ENCODE results near the gene MAOA.

DNA sequence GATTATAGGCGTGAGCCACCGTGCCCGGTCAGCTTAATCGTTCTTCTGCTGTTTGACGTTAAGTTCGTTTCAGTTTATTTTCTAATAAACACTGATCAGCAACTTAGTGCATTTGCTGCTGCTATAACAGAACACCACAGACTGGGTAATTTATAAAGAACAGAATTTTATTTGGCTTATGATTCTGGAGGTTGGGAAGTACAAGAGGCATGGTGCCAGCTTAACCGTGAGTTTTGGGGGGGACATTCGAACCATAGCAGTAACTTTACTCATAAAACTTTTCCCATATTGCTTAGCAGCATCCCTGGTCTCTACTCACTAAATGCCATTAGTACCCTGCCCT lies 62.4 kb downstream of the USP9X start:
- PRO-cap: no peak
- RAMPAGE, long total RNA, 3 experiments: no peak in any of the 3 experiments

DNA sequence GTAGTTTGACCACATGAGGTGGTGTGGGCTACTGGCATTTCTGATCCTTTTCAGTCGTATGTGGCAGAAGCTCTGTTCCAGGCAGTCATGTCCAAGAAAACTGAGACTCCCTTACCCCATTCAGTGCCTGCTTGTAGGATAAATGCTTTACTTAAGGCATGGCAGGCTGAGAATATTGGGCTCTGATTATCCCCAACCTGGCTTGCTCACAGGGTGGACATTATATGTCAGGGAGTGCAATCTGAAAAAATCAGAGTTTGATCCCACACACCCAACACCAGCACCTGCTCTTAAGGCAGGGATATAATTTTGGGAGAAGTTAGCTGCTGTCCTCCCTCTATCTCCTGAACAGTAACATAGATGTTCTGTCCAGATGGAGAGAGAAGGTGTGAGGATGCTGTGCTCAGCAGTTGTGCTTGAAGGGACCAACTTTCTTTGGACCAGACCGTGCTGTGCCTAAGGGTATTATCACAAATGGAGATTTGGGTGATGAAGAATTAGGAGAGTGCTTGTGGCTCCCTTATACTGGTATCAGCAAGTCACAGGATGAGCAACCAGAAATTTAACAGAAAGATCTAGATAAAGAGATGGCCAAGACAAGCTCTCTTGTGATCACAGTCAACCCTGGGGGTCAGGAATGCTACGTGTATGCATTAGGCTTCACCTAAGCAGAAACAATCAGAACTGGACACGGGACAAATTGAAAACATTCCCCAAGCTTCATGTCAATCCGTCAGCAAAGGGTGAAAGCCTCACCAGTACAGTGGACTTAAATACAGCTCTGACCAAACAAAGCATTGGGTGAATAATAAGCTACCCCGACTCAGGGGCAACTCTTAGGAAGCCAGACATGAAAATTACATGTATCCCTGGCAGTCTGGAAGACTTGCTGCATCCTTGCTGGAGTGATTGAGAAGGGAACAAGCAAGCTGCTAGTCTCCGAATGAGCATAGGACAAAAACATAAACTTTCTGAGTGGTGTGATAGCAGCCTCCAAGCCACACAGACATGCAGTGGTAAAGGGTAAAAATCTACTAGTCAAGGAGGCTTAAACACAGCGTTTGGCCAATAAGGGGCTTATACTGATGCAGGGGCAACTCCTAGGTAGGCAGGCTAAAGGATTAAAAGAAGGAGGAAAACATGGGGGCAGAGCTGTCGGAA lies 71.5 kb downstream of the USP9X start:
- PRO-cap: no peak
- RAMPAGE, long total RNA, 3 experiments: no peak in any of the 3 experiments

DNA sequence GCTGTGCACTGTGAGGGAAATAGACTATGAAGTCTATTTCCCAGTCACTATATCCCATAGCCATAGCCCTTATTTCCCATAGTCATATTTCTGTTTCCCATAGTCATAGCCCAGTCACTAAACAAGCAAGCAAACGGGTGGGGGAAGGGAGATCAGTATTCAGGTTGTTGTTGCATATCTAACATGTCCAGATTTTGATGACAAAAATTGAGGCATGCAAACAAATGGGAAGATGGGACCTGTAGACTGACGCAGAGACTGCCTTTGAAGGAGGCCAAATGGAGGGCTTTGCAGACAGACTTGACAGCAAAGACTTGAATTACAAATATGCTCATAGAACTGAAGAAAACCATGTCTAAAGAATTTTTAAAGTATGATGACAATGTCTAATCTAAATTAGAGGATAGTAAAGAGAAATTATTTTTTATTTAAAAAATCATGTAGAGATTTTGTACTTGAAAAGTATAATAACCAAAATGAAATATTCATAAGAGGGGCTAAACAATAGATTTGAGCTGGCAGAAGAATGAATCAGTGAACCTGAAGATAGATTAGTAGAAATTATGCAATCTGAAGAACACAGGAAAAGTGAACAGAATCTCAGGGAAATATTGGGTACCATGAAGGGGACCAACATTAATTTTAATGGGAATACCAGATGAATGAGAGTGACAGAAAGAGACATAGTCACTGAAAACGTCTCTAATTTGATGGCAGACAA lies 72.4 kb downstream of the USP9X start:
- PRO-cap: no peak
- RAMPAGE, long total RNA, 3 experiments: no peak in any of the 3 experiments

DNA sequence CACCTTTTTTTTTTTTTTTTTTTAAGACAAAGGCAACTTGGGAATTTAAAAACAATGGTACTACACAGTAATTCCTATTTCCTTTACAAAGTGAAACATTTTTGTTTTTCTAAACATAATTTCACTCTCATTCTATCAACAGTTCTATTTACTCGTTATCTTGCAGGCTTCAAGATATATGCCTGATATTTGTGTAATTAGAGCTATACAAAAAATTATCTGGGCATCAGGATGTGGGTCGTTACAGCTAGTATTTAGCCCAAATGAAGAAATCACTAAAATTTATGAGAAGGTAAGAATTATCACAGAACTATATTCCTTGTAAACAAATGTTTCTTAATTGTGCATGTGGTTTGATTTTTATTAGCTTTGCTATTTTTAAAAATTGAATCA lies 102.6 kb downstream of the USP9X start:
- PRO-cap: no peak
- RAMPAGE, long total RNA, 3 experiments: no peak in any of the 3 experiments

- PRO-cap: no peak
- RAMPAGE, long total RNA, 3 experiments: no peak in any of the 3 experiments
These were observed 16.4 kb downstream of the DDX3X start for GRCh38 chrX:41350054-41351056.

DNA sequence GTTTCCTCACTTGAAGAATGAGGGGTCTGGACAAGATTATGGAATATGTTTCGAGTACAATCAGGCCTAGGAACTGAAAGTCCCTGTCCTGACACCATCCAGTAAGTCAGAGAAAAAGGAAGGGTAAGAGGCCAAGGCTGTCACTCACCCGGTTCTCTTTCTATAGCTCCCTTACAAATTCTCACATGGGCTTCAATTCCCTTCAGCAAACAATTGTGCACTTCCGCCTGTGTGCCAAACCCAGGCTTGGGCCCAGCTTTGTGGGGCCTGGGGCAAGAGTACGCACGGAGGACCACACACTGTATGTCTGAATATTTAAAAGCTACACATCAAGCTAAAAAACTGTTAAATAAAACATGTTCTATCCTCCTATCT lies 4.0 kb upstream of the NYX start:
- PRO-cap: no peak
- RAMPAGE, long total RNA, 3 experiments: no peak in any of the 3 experiments

GRCh38 chrX:41764186-41765076 lies 40.5 kb downstream of the GPR82 start:
- PRO-cap: no peak
- RAMPAGE, long total RNA, 3 experiments: start-site peak on the minus strand in 2 of 3 experiments, at chrX:41764366-41764861 at its widest, 5 reads per replicate

DNA sequence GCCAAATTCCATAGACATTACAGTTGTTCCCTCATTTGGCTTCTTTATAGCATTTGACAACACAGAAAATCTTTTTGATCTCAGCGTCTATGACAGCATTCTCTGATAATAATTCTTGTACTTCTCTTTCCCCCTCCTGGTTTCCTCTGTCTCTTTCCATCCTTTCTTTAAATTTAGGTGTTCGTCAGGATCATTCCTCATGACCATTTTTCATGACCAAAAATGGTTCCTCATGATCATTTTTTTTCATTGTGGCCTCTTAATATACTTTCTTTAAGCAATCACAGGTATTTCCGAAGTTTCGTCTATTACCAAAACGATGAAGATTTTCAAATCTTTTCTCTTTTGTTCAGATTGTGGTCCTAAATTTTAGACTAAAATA lies 99.6 kb downstream of the GPR82 start:
- PRO-cap: no peak
- RAMPAGE, long total RNA, 3 experiments: no peak in any of the 3 experiments

DNA sequence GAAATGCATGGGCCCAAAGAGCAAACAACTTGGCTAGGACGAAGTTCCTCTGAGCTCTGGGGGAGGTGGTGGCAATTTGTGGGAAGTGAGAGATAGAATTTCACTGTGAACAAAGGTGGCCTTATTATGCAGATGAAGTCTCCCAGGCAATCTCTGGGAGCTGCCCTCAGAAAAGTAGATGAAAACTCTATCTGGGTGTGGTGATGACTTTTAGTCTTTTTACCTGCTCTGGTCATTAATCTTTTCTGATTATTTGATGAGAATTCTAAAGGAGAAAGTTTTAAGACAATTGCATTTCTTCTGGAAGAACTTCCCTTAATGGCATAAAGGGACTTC lies 37.6 kb upstream of the MAOA start:
- PRO-cap: no peak
- RAMPAGE, long total RNA, 3 experiments: no peak in any of the 3 experiments

GRCh38 chrX:43655183-43655977 lies 719 bp upstream of the MAOA start:
- PRO-cap: no peak
- RAMPAGE, long total RNA, 3 experiments: no peak in any of the 3 experiments

- PRO-cap: bidirectional peak, plus-strand start at chrX:43656299, minus-strand start at chrX:43656043
- RAMPAGE, long total RNA, 3 experiments: start-site peak on the plus strand in 3 of 3 experiments, at chrX:43656250-43656389 at its widest, 1,119 to 1,959 reads per replicate
These were observed at the start of gene MAOA for GRCh38 chrX:43655978-43656804. TSS of gene MAOA (plus strand) at chrX:43656299.

DNA sequence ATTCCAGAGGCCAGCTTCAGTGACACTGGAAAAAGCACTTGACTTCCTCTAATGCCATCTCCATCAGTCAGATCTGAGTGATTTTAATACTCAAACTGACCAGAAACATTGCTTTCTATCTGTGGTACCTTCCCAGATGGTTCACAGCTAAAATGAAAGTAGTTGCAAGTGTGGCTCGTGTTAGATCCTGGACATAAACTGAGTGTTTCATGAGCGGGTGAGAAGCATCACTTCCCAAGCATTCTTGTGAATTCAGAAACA lies 2.5 kb downstream of the MAOA start:
- PRO-cap: no peak
- RAMPAGE, long total RNA, 3 experiments: no peak in any of the 3 experiments

DNA sequence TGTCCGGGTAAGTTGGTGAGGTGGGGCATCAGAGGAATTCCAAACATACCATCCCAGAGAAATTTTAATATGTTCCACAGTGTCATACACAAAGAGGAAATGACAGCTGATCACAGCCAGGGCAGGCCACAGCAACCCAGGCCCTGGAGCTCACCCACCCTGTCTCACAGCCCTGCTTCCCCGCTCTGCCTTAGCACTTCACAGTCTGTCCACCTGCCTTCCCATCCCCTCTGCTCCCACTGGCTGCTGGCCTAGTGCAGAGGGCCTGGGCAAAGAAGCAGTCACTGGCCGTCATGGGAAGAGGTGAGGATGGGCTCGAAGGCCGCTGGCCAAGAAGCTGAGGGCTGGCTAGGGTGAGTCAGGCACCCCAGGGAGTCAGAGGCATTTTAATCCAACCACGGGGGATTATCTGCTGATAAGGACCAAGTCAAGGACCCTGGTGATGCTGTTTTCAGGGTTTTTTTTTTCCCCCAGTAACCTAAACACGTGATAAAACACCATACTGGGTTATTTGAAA lies 3.1 kb downstream of the NDP start:
- PRO-cap: no peak
- RAMPAGE, long total RNA, 3 experiments: no peak in any of the 3 experiments

DNA sequence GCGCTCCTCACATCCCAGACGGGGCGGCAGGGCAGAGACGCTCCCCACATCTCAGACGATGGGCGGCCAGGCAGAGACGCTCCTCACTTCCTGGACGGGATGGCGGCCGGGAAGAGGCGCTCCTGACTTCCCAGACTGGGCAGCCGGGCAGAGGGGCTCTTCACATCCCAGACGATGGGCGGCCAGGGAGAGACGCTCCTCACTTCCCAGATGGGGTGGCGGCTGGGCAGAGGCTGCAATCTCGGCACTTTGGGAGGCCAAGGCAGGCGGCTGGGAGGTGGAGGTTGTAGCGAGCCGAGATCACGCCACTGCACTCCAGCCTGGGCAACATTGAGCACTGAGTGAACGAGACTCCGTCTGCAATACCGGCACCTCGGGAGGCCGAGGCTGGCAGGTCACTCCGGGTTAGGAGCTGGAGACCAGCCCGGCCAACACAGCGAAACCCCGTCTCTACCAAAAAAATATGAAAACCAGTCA lies 38.5 kb downstream of the KDM6A start:
- PRO-cap: no peak
- RAMPAGE, long total RNA, 3 experiments: no peak in any of the 3 experiments

DNA sequence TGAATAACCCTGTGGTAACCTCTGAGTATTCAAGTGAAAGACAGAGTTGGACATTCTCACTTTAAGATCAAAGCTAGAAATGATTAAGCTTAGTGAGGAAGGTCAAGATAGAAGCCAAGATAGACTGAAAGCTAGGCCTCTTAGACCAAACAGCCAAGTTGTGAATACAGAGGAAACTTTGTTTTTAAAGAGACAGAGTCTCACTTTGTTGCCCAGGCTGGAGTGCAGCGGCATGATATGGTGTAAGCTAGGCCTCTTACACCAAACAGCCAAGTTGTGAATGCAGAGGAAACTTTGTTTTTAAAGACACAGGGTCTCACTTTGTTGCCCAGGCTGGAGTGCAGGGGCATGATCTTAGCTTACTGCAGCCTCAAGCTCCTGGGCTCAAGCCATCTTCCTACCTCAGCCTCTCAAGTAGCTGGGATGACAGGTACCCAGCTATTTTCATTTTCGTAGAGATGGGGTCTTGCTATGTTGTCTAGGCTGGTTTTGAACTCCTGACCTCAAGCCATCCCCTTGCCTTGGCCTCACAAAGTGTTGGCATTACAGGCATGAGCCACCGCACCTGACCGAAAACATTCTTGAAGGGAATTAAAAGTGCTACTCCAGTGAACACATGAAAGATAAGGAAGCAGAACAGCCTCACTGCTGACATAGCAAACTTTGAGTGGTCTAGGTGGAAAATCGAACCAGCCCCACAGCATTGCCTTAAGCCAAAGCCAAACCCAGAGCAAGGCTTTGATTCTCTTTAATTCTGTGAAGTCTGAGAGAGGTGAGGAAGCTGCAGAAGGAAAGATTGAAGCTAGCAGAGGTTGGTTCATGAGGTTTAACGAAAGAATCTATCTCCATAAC lies 64.9 kb downstream of the KDM6A start:
- PRO-cap: no peak
- RAMPAGE, long total RNA, 3 experiments: no peak in any of the 3 experiments

- PRO-cap: no peak
- RAMPAGE, long total RNA, 3 experiments: start-site peak on the plus strand in 1 of 3 experiments, at chrX:45065368-45065775 at its widest, 16 reads per replicate
These were observed 135.7 kb downstream of the DIPK2B start for GRCh38 chrX:45064563-45065815.

- PRO-cap: no peak
- RAMPAGE, long total RNA, 3 experiments: no peak in any of the 3 experiments
These were observed 2.2 kb downstream of the DIPK2B start for GRCh38 chrX:45198153-45199239.

GRCh38 chrX:46588219-46588825 lies 14.8 kb downstream of the CHST7 start:
- PRO-cap: no peak
- RAMPAGE, long total RNA, 3 experiments: no peak in any of the 3 experiments

- PRO-cap: no peak
- RAMPAGE, long total RNA, 3 experiments: start-site peak on the plus strand in 2 of 3 experiments, at chrX:46597680-46598463 at its widest, 5 to 6 reads per replicate
These were observed 24.2 kb downstream of the CHST7 start for GRCh38 chrX:46597658-46598187.

- PRO-cap: no peak
- RAMPAGE, long total RNA, 3 experiments: no peak in any of the 3 experiments
These were observed 415 bp downstream of the SLC9A7 start for GRCh38 chrX:46758353-46759053.